Kidney epithelial cell (primary cell): ENCODE results near the gene MIF4GD.

- RAMPAGE, long total RNA, result no peak
- RRBS, result 4% methylated on average over 7 of the region's 35 CpGs
Observed at GRCh38 chr17:75033544-75034229, 13.1 kb downstream of the ATP5PD start.

GRCh38 chr17:75077296-75078266 lies 10.2 kb upstream of the SLC16A5 start:
- RAMPAGE, long total RNA, result no peak
- RRBS, result 12% methylated on average over 17 of the region's 73 CpGs

DNA sequence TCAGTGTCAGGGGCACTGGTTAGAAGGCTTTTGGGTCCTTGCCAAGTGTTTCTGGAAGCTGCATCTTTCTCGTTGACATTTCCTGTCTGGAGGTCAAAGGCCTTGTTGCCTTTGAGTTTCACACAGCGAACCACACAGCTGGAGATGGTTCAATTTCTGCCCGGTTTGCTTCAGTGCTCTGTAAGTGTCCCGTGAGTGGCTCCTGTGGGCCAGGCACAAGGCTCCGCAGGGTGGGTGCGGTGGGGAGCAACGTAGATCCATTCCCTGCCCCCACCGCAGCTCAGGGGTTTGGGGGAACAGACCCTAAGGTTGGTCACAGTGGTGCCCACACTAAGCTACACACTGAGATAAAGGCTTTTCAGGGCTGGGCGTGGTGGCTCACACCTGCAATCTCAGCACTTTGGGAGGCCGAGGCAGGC lies 3.5 kb upstream of the SLC16A5 start:
- RAMPAGE, long total RNA, result no peak
- RRBS, result no CpG with 5 or more reads among the region's 10 CpGs

DNA sequence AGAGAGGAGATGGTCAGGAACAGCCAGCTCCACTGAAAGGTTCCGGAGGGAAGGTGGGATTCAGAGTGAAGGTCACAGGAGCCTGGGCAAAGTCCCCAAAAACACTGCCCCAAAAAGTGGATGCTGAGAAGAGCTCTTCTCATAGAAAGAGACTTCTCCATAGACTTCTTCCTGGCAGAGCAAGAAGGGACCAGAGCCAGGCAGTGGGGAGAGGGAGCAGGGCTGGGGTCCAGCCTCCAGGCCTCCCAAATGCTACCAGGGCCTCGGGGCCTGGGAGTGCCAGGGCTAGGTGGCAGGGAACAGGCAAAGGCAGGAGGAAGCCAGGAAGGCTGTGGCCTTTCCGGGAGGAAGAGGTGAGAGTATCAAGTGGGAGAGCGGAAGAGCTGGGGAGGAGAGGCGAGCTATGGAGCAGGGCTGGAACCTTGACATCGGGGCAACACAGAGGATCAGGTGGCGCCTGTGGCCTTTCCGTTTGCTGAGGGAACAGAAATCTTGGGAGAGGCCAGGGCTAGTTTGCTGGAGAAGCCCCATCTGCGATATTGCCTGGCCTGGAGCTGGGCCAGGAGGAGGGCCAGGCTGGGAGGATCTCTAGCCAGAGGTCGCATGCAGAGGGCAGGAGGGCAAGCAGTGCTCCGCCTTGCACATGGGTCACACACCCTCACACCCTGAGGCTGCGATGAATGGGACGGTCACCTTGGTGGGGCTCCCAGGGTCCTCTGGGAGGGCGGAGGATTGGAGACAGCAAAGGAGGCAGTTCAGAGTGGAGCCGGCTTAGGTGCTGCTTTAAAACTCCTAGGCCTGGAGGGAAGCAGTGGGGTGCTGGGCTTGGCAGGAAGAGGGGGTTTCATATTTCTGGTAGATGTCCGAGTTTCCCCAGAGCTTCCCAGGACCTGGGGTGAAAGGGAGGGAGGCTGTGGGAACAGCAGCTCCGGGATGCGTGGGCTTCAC lies 3.3 kb downstream of the SLC16A5 start:
- RAMPAGE, long total RNA, result no peak
- RRBS, result no CpG with 5 or more reads among the region's 18 CpGs

- RAMPAGE, long total RNA, result no peak
- RRBS, result no CpG with 5 or more reads among the region's 13 CpGs
Observed at GRCh38 chr17:75255830-75256863, 5.3 kb downstream of the GGA3 start.

- RAMPAGE, long total RNA, result no peak
- RRBS, result 96% methylated on average over 4 of the region's 21 CpGs
Observed at GRCh38 chr17:75265447-75266544, 4.1 kb downstream of the MRPS7 start.

- RAMPAGE, long total RNA, result no peak
- RRBS, result 1% methylated on average over 43 of the region's 73 CpGs
Observed at GRCh38 chr17:75271068-75271631, at the start of gene MIF4GD. Gene MIF4GD (minus strand): TSS chr17:75271231.

GRCh38 chr17:75313588-75314318 lies 24.5 kb upstream of the SLC25A19 start:
- RAMPAGE, long total RNA, result no peak
- RRBS, result no CpG with 5 or more reads among the region's 14 CpGs

GRCh38 chr17:75404665-75405386 lies 652 bp downstream of the GRB2 start:
- RAMPAGE, long total RNA, result no peak
- RRBS, result 1% methylated on average over 18 of the region's 42 CpGs

GRCh38 chr17:75499509-75500234 lies 15.7 kb downstream of the CASKIN2 start:
- RAMPAGE, long total RNA, result no peak
- RRBS, result no CpG with 5 or more reads among the region's 17 CpGs

DNA sequence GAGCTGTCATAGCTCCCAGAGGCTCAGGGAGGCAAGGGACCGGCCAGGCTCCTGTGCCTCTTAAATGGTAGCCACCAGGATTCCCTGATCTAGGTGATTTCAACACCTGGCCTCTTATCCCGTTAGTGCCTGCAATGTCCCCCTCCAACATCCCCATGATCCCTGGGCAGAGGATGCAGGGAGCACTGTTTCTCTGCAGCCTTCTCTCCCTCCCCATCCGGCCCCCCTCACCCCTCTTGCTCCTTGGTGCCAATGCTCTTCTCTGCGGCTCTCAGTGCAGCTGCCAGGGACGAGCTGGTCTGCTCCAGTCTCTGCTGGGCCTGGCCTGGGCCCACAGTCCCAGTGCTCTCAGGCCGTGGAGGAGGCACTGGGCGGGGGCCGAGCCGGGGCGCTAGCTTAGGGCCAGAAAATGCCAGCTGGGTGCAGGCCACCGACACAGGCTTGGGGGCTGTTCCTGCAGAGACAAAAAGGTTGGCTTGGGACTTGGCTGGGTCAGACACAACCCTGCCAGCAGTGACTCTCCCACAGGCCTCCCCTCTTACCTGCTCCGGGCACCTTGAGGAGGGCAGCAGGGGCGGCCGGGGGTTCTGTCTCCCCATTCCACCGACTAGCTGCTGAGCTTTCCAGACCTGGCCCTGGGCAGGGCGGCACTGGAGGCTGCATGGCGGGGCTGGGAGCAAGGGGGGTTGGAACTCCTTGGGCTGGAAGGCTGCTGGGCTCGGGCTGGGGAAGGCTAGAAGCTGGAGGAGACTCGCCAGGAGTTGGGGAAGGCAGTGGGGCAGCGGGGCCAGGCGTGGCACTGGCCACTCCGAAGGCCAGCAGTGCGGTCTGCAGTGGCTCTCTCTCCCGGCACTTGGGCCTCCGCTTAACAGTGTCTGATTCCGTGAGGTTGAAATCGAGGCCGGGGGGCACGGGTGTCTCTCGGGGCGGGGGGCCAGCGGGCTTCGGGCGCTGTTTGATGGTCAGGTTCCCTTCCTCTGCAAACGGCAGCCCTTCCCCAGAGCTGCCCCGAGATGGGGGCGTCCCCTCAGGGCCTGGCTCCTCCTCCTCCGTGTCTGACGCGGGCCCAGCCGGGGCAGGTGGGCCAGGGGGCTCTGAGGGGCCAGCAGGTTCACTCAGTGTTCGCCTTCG lies 13.7 kb downstream of the CASKIN2 start:
- RAMPAGE, long total RNA, result no peak
- RRBS, result 100% methylated on average over 5 of the region's 43 CpGs

GRCh38 chr17:75512953-75513168 lies 2.5 kb downstream of the CASKIN2 start:
- RAMPAGE, long total RNA, result no peak
- RRBS, result no CpG with 5 or more reads among the region's 2 CpGs

DNA sequence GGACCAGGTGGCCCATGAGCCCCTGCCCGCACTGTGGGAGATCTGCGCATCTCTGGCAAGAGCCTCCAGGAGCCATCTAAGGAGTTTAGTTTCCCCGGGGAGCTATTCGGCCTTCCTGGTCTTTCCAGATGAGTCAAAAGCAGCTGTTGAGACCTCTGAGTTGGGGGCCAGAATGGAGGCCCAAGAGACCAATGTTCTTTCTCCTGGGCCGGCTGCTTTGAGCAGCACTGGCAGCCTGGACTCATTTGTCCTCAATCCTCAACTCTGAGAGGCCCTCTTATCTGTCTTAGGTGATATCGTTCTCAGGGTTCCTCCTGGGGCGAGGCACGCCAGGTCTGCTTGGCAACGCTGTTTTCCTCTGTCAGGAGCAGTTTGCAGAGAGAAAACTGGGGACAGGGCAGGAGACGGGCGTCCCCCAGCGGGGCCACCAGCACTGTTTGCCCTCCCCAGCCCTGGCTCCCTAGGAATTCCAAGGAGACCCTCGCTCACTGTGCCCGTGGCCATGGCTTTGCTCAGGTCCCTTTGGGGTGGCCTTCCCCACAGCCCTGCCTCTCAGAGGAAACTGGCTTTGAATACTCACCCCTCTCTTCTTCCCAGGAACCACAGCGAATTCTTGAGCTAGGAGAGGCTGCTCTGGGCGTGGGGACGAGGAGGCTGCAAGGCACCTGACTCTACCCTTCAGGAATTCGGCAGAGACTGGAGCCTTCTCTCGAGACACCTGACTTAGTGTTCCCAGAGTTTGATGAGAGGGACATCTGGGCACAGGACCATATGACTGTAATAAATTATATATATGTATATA lies 6.0 kb downstream of the LLGL2 start:
- RAMPAGE, long total RNA, result no peak
- RRBS, result no CpG with 5 or more reads among the region's 19 CpGs

DNA sequence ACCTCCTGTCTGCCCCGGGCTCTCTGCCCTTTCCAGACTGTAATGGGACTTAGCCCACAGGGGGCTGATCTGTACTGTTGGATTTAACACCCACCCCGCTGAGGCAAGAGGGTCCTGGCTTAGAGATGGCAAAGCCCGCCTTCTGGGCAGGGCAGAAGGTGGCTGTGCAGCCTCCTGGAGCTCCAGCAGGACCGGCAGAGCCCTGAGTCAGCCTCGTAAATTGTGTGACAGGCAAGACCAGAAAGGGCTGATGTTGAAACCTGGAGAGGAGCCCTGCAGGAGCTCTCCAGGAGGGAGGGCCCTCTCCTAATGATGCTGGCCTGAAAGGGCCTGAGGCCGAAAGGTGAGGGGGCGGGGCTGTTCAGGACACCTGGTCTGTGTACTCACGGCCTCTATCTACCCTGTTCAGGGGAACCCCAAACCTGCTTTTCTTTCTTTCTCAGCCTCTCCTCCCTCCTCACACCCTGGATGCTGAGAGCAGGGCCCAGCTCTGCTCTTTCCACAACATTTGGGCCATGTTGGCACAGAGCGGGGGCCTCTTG lies 22.5 kb upstream of the MYO15B start:
- RAMPAGE, long total RNA, result no peak
- RRBS, result no CpG with 5 or more reads among the region's 9 CpGs

DNA sequence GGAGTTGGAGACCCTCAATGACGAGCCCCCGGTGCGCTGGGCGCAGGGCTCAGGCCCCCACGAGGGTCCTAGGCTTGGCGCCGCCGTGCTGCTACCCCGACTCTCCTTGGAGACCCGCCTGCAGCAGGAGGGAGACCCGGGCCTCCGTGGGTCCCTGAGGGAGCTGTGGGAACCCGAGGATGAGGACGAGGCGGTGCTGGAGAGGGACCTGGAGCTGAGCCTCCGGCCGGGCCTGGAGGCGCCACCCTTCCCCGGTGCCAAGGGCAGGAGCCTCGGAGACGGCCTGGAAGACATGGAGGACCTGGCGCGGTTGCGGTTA lies 2.3 kb downstream of the MYO15B start:
- RAMPAGE, long total RNA, result no peak
- RRBS, result 48% methylated on average over 8 of the region's 24 CpGs

DNA sequence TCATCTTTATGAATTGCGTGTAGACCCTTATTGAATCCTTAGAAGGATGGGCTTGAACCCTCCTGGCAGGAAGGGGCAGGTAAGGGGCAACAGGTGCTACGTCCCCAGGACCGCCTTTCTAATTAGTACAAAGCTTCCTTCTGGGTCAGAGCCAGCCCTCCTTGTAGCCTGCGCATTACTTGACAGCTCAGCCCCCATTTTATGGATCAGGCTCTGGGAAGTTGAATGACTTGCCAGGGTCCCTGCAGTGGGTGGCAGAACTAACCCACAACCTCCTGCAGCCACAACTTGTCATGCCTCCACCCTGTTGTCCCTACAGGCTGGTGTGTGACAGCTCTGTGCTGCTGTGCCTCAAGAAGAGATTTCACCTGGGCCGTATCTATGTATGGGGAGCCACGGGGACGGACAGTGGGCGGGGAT lies 2.7 kb downstream of the MYO15B start:
- RAMPAGE, long total RNA, result no peak
- RRBS, result no CpG with 5 or more reads among the region's 8 CpGs

DNA sequence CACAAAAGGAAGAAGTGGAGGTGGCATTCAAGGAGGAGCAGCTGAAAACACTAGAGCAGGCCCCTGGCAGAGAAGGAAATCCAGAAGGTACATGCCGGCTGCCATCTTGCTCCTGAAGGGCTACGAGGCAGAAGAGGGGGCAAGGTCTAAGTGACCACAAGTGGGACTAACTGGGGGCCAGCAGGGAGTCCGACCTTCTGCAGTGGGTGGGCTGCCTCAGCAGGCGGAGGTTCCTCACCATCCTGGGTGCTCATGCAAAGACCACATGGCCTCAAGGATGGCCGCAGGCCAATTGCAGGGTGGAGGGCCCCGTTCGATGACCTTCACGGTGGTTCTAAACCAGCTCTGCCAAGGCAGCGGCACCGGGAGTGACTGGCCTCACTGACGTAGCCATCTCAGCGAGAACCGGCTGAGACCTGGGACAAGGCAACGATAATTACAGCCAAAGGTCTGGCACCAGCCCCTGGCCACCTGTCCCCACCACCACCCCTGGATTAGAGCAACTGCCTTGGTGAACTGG lies 5.6 kb downstream of the SMIM5 start:
- RAMPAGE, long total RNA, result no peak
- RRBS, result no CpG with 5 or more reads among the region's 14 CpGs

DNA sequence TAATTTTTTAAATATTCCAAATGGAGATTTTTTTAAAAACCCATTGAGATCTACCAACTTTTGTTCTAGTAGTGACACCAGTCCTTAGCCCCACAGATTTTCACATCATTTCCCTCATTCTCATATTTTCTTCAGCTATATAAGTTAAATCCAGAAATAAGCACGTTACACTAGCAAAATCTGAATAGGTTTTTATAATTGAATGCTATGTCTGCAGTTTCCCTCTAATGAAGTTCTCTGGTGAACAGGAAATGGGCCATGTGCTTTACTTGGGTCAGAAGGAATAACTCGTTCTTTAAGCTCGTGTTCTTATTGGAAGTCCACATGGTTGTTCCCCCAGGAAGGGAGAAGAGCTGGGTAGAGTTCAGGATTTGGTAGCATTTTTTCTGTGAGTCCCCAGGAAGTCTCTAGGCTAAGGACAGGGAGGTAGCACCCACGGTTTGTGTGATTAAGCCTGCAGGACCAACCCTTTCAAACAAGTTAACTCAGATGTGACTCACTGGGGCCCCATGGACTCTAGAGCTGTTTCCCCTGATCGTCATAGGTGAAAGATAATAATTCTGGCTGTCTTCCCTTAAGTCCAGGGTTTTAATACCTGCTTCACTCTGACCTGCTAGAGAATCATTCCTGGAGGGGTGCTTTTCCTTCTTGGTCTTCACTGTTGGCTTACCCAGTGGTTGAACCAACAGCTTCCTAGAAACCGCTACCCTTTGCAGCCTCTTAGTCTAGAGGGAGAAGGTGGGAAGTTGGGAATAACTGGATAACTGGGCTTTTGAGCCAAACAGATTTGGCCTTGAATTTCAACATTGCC lies 16.4 kb downstream of the SAP30BP start:
- RAMPAGE, long total RNA, result no peak
- RRBS, result no CpG with 5 or more reads among the region's 6 CpGs

- RAMPAGE, long total RNA, result no peak
- RRBS, result no CpG with 5 or more reads among the region's 21 CpGs
Observed at GRCh38 chr17:75695135-75696340, 25.7 kb upstream of the ITGB4 start.

GRCh38 chr17:75737929-75738625 lies 16.8 kb downstream of the ITGB4 start:
- RAMPAGE, long total RNA, result no peak
- RRBS, result no CpG with 5 or more reads among the region's 10 CpGs